Cardiac septum (tissue), 1 donor: ENCODE measurements around the gene PARD3.

DNA sequence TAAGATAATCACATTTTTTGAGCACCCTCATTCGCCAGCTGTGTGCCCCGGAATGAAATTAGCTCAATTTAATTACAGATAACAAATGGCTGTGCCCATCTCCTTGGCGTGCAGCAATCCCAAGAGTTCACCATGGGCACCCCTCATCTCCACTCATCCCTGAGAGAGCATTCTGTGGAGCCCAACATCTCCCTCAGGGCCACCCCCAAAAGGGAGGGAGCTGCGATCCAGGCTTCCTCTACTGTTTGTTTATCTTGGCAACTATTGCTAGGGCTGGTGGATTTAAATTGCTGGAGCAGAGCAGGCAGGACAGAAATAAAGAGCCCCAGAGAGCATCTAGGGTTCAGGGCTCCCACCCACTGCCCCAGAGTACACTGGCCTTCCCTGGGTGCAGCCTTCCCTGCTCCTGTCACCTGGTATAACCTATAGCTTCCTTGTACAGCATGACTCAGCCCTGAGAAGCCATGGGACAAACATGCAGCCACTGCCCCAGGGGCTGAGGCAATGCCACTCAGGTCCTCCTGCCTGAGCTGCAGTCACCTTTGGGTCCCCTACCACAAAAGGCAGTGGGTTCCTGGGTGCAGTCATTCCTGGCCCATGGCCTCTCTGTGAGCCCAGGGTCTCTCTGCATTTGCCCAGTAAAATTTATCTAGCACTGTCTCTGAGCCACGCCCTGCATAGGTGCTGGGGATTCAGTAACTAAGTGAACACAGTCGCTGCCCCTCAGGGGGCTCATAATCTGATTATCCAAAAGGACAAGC is 263.7 kb downstream of the ZEB1 start:
- PRO-cap, result no peak

DNA sequence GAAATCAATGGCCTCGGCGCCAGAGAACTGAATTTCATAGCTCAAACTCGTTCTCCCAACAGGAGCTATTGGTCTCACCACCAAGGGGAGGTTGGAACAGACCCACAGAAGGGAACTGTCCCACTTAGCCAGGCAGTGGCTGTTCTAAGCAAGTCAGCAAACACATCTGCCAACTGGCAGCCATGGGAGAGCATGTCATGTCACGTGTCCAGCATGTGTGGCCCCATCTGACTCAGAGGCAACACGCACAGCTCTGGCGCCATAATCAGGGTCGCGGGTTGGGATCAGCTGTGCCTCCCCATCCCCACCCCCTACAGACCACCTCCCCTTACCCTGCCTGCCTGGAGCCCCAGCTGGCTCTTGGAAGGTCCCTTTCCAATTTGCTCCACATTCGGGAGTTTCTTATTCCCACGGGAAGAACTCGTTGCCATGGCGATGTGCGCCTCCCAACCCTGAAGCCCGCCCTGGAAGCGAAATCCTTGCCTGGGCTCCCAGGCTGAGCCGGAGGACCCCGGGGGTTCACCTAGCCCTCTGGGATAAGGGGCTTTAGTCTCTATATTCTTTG is 283.5 kb downstream of the ZEB1 start:
- PRO-cap, result unidirectional peak, plus-strand start at position 262 of the sequence; unidirectional peak, plus-strand start at position 476 of the sequence

- PRO-cap, result unidirectional peak, minus-strand start at chr10:31701975
Measured at GRCh38 chr10:31701669-31702153, 226.9 kb downstream of the ARHGAP12 start.

DNA sequence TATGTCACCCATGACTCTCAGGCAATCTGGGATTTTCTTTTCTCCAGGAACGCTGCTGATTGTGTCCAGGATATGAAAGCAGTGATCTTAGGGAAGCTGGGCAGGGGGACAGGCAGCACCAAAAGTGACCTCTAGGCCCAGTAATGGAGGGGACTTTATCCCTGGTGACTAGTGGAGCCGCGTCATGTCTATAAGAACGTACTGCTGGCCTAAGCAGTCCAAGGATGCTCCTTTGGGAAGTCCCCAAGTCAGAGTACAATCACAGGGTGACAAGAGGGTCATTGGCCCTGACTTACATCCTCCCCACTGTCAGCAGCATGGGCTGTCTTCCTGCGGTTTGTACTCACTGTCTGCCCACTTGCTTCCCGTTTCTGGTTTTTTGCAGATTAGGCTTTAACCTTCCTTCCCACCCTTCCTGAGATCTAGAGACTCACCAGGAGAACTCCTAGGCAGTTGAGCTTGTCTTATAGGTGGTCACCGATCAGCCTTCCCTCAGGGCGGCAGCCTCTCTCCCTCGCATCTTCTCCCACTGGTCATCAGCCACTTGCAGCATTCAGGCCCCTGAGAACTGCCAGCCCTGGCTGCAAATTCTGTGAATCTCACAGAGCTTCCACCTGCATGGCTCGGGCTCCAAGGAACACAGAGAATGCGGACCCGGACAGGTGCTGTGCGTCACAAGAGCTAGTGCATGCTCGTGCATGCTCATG is 177.2 kb downstream of the ARHGAP12 start:
- PRO-cap, result no peak

DNA sequence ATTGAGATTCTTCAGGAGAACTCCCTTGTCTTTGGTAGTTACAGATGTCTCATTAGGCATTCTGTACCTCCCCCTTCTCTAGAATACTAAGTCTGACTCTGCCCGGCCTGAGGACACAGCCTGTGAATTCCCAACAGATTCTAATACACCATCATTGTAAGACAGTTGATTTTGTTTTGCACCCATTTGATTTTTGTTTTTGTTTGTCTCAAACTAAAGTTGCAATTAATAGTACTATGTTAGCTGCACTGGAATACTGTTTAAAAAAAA is 124.7 kb downstream of the ARHGAP12 start:
- PRO-cap, result unidirectional peak, plus-strand start at position 116 of the sequence

DNA sequence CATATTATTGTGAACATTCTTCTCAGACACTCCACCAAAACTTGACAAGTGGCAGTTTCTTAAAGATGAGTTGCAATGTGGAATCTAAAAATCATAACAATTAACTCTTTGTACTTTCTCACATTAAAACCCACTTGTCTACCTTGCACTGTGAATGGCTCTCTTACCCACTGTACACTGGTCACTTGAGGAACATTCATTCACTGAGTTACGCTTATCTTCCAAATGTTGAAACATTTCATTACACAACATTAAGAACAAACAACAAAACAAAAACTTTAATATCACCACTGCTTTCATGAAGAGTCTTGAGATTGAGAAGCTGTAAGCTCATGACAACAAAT is 44.2 kb downstream of the ARHGAP12 start:
- PRO-cap, result no peak

DNA sequence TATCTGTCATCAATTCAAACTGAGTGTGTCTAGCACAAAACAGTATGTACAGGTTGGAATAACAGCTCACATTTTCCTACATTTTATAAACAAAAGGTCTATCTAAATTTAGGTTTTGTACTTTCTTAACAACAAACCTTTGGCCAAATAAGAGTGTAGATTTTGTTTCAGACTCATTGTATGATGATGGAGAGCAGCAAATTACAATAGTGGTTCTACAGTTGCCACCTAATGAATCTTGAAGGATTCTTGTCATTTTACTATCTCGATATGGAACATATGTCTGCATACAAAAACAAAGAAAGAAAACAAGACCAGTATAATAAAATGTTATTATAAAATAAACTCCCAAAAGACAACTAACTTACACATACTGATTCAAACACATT is 20.8 kb downstream of the KIF5B start:
- PRO-cap, result no peak

GRCh38 chr10:32337288-32337716 is 9.7 kb downstream of the EPC1 start:
- PRO-cap, result no peak

DNA sequence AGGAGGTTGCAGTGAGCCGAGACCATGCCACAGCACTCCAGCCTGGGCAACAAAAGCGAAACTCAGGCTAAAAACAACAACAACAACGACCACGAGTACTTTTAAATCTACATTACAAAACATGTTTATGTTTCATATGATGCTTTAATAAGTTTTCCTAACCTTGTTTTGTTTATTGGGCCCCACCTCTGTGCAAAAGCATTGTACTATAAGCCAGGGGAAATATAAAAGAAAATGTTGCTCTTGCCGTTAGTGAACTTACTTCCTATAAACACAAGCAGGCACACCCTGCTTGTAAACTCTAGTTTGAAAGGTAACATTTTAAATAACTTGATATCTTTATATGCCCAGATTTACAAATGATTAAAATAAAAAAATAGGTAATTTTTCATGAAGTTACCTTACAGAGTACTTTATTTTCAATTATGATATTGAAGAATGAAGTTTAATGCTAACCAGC is 19.1 kb upstream of the EPC1 start:
- PRO-cap, result no peak

GRCh38 chr10:32788362-32788581 is 169.8 kb downstream of the ITGB1 start:
- PRO-cap, result no peak

- PRO-cap, result no peak
Measured at GRCh38 chr10:32939637-32940347, 18.2 kb downstream of the ITGB1 start.

DNA sequence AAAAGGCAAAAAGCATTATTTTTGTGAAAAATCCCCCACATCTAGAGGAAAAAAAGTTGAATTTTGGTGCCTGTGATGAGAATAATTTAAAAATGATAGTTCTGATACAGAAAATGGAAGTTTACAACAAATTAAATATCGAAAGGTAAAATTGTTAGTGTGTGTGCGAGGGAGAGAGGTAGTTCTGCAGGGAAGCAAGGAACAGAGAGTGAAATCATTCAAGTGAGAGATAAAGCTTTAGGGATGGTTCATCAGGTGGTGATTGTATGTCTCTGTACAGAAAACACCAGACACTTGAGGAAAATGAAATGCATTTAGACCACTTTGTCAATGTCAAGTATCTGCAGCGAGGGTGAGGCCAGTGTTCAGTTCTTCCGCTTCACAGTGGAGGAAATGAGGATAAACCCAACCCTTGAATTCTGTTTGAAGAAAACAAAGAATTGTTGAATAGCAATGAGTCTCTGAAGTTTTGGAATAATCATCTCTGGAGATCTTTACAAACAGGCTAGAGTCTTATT is 14.4 kb upstream of the ITGB1 start:
- PRO-cap, result no peak

GRCh38 chr10:33229924-33230463 is 104.5 kb downstream of the NRP1 start:
- PRO-cap, result no peak

GRCh38 chr10:34280455-34281355 is 534.4 kb downstream of the PARD3 start:
- PRO-cap, result no peak

GRCh38 chr10:34382377-34382955 is 432.6 kb downstream of the PARD3 start:
- PRO-cap, result no peak

DNA sequence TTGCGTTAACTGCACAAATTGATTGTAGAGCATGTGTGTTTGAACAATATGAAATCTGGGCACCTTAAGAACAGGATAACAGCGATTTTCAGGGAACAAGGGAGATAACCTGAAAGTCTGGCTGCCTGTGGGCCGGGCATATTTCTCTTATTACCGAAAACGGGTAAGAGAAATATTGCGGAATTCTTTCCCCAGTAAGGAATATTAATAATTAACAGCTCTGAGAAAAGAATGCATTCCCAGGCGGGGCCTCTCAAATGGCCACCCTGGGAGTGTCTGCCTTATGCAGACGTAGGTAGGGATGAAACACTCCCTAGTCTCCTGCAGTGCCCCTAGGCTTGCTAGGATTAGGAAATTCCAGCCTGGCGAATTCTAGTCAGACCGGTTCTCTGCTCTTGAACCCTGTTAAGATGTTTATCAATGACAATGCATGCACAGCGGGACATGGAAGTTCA is 388.0 kb downstream of the PARD3 start:
- PRO-cap, result no peak

DNA sequence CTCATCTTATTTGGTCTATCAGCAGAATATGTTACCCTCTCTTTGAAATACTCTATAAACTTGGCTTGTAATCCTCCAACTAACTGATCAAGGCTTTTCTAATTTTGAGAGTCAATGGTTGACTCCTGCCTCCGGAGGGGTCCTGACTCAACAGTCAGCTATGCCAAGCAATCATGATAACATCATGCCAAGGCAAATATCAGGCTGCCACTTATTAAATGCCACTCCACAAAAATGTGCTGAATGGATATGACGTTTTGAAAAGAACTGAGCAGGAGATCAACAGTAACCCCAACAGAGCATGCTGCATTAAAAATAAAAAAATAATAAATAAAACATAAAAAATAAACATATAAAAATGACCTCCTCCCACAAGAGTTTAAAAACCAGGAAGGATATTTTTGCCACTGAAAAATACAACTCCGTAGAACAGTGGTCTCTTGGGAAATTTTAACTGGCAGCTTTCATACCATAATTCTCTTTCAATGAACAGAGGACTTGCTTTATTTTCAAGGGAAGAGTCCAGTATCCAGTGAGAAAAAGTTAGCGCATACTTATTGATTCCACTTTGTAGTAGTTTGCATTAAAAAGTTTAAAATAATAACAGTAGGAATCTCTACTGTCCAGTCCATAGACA is 116.0 kb downstream of the PARD3 start:
- PRO-cap, result no peak

DNA sequence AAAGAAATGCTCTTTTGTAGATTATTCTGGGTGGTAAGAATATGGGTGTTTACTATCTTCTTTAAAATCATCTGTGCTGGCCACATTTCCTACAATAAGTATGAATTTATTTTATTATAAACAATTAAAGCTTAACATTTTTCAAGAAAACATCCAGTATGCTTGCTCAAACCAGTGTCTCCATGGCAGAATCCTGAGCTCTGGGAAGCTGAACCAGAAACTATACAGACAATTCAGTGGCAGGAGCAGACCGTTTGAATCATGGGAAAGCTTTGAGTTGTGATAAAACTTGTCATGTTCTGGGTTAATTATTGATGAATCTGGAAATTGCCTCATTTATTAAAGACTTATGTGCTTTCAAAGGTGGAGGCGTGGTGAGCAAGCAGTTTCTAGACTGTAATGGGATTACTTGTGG is 25.3 kb downstream of the PARD3 start:
- PRO-cap, result no peak

GRCh38 chr10:34815219-34816142 is at the start of gene PARD3:
Gene PARD3 (minus strand): TSS chr10:34815296.
- PRO-cap, result bidirectional peak, plus-strand start at chr10:34815417, minus-strand start at chr10:34815296

DNA sequence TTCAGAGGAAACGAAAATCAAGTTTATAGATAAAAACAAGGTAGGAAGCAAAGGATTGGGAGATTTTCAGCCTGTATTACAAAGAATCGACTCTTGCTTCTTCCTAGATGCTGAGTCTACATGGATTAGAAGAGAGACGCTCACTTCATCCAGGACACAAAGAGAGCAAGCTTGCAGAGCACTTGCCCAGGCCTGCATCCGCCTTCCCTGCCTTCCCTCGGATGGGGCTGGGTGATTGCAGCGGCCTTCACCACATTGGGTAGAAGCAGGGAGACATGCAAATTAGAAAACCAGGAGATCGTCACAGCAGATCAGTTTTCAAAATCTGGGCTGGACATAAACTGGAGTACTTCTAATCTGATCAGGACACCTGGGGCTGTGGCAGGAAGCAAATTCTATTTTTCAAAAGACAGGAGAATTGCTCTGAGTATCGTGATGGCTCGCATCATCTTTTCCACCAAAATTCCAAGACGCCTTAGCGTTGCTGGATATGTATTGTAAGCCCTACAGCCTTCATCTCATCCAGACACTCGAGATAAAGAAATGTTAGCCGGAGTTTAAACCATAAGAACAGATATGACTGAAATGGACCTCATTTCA is 91.0 kb upstream of the PARD3 start:
- PRO-cap, result no peak